ENCODE results near the genes MAPK7, MFAP4, USP22 and KCNJ18.

DNA sequence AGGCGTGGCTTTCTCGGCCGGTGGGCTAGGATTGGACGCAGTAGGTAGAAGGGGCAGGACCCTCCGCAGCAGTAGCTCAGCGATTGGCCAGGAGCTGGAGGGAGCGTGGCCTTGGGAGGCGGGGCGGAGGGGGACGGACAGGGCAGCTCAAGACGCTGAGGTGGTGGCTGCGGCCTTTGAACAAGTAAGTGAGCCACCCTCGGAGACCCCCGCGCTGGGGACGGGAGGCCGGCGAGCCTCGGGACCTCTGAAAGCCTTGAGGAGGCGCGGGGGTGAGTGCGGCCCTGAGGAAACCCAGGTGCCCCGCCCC, at the start of gene MAPK7:
Gene MAPK7, plus strand, starts transcription at position 140 of the 310 bp plus-strand sequence.
- RRBS, result 4% methylated on average over 3 of the region's 23 CpGs

DNA sequence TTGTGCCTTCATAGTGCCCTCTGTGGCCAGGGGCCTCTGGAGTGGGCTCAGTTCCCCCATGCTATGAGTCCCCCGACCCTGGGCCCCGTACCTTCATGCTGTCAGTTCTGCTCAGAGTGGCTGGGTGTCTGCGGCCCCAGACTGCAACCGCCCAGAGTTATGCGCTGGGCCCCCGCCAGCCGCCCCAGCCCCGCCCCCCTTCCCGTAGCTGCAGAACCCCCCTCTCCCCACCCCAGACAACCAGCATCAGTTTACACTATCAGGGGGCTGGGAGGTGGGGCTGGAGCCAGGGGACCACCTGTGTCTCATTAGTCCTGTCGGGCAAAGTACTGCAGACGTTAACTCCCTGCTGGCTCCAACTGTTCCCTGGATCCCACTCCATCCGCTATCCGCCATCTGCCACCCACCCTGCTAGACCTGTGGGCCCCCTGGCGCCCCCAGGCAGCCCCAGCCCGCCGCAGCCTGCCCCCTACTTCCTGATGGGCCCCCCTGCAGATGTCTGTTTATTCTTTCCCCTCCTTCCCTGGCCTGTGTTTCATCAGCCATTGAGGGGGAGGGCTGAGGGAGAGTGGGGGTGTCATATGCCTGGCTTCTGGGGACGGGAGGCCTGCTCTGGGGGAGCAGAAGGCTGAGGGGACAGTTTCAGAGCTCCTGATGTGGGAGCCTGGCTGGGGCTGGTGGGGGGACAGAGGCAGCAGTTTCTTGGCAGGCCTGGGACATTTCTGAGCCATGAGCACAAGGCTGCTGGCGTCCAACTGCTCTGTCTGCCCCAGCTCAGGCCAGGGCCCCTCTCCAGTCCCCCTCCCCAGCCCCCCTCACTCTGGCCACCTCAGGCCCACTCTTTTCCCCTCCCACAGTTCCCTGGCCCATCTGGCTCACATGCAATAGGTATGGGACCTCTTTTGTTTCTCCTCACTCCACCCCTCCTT, at the start of gene MFAP4:
Gene MFAP4, minus strand, starts transcription at position 132 of the 929 bp plus-strand sequence.
- RRBS, result no CpG with 5 or more reads among the region's 18 CpGs

DNA sequence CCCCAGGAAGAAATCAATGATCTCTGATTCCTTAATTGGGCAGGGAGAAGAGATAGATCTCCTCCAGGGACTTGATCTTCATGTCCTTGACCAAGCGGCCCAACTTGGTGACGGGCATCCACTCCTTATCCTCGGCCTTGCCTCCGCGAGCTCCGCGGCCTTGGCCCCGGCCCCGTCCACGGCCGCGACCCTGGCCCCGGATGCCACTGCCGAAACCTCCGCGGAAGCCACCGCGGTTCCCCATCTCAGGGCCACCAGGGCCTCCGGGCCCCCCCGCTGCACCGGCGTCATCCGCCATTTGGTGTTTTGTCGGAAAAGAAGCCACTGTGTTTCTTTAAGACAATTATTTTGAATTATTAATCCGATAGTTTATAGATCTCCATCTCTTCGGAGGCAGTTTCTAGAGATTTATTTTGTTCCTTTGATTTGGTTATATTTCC, 35.5 kb downstream of the RNF112 start:
- RRBS, result no CpG with 5 or more reads among the region's 26 CpGs

GRCh38 chr17:19452186-19452587, 41.2 kb downstream of the RNF112 start:
- RRBS, result 100% methylated on average over 1 of the region's 7 CpGs

DNA sequence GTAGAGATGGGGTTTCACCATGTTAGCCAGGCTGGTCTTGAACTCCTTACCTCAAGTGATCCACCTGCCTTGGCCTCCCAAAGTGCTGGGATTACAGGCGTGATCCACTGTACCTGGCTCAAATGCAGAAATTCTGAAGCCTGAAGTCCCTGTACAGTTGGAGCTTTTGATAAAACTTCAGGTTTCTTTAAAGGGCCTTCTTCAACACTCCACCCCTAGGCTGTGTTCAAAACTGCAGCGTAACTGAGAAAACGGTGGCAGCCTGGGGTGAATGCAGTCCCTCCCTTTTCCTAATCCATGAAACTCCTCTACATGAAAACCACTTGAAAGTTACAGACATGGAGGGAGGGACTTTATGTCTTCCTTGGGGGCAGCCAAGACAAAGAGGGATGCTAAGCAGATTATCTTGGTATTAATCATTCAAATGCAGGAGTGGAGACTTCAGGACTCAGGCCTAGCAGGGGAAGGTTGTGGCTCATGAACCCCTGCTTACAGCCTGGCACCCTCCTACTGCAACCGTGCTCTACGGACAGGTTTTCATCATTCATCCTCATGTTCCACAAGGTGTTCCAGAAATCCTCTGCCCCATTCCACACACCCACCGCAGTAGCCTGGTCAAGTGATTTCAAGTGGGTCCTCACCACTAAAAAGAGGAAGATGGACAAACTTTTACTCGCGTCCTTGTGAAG, 46.8 kb downstream of the RNF112 start:
- RRBS, result no CpG with 5 or more reads among the region's 8 CpGs

- RRBS, result no CpG with 5 or more reads among the region's 7 CpGs
Measured at GRCh38 chr17:19561831-19562268, 28.2 kb downstream of the SLC47A1 start.

GRCh38 chr17:19966253-19967015, 11.2 kb downstream of the AKAP10 start:
- RRBS, result no CpG with 5 or more reads among the region's 3 CpGs

GRCh38 chr17:19969822-19970737, 7.5 kb downstream of the AKAP10 start:
- RRBS, result no CpG with 5 or more reads among the region's 9 CpGs

DNA sequence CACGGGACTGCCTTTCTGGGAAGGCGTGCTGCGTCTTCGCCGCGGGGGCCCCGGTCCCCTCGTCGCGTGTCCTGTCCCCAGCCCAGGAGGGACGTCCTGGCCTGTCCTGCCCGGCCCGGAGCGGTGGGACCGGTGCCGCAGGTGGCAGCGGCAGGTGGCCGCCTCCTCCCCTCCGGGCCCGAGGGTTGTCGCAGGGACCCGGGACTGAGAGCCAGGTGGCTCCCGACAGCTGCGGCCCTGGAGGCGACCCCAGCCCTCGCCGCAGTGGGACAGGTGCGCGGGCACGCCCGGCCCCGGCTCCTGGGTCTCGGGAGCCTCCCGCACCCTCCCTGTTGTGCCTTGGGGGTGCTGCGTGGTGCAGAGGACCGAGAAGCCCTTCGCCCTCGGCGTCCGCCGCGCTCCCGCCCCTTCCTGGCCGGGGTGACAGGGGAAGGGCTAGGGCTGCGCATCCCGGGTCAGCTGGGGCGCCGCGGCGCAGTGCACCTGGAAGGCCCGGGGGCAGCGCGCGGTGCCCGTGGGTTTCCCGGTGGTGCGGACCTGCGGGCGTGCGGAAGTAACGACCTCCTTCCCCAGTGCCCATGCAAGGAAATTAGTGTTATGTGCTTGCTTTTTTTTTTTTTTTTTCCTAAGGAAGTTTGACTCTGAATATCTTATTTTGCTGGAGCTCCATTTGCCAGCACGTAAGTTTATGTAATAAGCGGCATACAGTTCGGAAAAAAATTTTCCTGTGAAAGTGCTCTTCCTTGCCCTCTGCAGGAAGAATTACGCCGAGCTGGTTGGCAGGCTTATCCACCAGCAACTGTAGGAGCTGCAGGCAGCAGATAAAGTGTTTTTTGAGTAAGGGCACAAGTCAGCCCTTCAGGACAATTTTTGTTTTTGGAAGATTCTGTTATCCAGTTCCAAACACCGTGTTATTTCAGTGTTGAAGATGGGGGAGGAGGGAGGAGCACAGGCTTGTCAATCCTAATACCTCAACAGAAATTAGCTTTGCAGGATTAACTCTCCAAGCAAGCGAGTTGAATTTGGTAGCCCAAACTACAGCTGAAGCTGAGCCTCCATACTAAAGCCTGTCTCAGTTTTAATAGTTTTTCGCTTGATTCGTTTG, 731 bp downstream of the SPECC1 start:
- RRBS, result 2% methylated on average over 33 of the region's 70 CpGs

DNA sequence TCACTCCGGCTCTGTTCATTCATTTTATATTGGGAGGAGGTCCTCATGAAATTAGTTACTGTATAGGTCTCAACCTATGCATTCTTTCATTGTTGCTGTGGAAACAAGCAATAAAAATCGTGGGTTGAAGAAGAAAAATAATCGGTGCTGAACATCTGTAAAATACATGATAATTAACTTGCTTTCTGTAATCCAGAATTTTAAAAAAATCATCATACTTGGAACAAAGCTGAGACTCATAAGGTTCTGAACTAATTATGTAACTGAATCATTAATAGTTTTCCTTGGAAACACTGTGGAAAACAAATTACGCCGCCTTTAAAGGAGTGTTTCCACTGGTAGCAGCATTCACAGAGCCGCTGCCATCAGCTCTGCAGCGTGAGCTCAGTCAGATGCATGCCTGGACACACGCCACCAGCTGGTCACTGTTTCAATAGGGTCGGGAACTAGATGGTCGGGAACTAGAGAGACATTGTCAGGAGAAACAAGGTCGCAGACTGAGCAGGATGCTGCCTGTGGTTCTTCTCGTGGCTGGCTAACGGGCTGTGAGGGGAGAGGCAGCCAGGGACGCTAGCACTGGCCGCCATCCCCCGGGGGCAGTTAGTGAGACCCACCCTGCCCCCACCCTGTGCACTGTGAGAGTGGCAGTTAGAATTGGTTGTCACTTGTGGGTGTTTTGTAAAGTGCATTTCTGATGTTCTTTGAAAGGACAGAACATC, 86.1 kb downstream of the SPECC1 start:
- RRBS, result no CpG with 5 or more reads among the region's 16 CpGs

DNA sequence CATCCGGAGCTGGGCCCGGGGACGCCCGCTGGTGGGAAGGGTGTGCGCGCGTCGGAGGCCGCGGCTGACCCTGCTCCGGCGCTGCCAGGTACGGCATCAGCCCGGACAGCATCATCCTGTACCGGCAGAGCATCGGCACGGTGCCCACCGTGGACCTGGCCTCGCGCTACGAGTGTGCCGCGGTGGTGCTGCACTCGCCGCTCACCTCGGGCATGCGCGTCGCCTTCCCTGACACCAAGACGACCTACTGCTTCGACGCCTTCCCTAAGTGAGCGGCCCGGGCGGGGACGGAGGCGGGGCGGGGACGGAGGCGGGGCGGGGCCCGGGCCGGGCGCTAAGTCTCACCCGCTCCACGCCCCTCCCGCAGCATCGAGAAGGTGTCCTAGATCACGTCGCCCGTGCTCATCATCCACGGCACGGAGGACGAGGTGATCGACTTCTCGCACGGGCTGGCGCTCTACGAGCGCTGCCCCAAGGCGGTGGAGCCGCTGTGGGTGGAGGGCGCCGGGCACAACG, 199.1 kb downstream of the USP22 start:
- RRBS, result 0% methylated on average over 7 of the region's 65 CpGs

GRCh38 chr17:21002494-21002979, 40.3 kb downstream of the USP22 start:
- RRBS, result no CpG with 5 or more reads among the region's 16 CpGs

GRCh38 chr17:21020030-21020614, 22.7 kb downstream of the USP22 start:
- RRBS, result no CpG with 5 or more reads among the region's 6 CpGs

GRCh38 chr17:21021037-21021957, 21.5 kb downstream of the USP22 start:
- RRBS, result no CpG with 5 or more reads among the region's 10 CpGs

DNA sequence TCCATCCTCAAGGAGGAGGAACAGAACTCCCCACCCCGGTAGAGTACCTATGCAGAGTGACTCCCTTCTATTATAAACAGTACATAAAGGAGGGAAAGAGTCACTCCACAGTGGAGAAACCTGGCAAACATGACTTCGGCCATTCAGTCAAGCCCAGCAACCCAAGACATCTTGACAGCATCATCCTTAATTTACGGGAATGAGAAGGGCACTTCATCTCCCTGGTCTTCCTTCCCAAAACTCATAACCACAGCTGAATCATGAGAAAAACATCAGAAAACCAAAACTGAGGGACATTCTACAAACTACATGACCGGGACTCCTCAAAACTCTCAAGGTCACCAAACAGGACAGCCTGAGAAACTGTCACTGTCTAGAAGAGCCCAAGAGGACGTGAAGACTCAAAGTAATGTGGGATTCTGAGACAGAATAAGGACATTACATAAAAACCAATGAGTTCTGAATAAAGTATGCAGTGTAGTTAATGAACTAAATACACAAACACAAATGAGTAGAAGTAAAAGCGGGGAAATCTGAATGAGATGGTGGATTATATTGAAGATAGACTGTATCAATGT, 5.5 kb downstream of the USP22 start:
- RRBS, result no CpG with 5 or more reads among the region's 6 CpGs

DNA sequence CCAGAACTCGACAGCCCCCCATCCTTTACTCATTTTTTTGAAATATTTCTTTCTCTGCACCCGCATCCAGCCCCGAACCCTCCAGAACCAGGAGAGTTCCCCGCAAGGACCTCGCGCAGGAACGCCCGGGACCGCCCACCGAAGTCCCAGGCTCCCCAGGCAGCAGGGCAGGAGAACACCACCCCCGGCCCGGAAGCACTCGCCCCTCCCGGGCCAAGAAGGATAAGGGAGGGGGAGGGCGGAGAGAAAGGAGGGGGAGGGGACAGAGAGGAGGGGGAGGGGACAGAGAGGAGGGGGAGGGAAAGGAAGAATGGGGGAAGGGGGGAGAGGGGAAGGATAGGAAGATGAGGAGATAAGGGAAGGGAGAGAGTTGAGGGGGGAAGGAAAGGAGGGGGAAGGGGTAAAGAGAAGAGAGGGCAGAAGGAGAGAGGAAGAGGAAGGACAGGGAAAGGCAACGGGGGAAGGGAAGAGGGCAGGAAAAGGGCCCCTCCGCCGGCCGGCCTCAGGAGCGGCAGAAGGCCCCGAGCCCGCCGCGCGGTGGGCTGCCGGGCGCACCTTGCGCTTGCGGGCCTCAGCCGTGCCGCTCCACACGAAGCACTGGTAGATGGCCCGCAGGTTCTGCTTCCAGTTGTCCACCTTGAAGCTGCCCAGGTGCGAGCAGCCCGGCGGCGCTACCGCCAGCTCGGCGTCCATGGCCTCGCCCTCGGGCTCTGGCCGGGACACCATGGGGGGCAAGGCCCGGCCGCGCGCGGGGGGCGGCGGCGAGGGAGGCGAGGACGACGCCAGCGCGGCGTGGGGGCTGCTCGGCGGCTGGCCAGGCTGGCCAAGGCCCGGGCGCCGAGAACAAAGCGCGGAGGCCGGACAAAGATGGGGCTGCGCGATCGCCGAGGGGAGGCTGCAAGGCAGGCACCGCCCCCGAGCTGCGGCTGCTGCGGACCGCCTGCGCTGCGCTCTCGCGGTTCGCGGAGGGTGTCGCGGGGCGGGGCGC, at the start of gene USP22:
Gene USP22, minus strand, starts transcription at position 902 of the 988 bp plus-strand sequence.
- RRBS, result 1% methylated on average over 33 of the region's 84 CpGs

GRCh38 chr17:21124080-21124648, 2.6 kb upstream of the DHRS7B start:
- RRBS, result no CpG with 5 or more reads among the region's 4 CpGs

DNA sequence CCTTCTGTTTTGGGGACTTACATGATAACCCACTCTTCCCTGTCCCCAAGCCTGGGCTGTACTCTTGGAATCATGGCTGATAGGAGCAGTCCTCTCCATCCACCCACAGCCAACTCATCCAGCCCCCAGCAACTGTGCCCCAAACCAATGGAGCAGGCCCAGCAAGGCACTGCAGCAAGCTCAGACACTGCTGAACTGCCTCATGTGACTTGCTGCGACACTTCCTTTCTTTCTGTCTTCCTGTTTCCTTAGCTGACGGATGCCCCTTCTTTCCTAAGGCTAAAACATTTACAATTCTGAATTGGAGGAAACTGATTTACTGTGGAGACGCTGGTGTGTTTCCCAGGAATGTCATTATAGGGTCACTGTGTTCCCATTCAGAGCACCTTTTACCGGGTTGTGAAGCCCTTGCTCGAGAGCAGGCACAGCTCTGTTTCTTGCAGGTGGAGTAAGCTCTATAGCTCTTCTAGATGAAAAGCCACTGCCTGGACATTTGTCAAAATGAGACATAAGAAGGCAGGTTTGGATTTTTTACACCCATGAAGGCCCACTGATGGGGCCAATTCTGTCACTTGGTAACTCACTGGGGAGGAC, 27.5 kb downstream of the TMEM11 start:
- RRBS, result no CpG with 5 or more reads among the region's 5 CpGs

- RRBS, result no CpG with 5 or more reads among the region's 19 CpGs
Measured at GRCh38 chr17:21612247-21612795, 80.0 kb upstream of the KCNJ18 start.

- RRBS, result no CpG with 5 or more reads among the region's 17 CpGs
Measured at GRCh38 chr17:21692112-21692787, at the start of gene KCNJ18. Gene KCNJ18 (plus strand): TSS chr17:21692523.